ENCODE measurements around a stretch of chr2.

DNA sequence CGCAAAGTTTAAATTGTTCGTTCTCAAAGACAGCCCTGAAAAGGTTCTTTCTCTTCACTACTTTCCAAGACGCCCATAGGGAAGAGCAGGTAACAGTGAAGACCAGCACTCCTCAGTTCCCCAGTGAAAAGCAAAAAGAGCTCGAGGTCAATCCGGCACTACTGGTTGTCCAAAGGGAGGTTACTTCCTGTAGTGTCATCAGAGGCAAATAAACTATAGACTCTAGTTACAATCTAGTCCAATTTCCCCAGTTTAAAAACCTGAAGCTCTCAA is 1.8 kb downstream of the FAM110C start:
- PRO-cap, 2 experiments: no peak in any of the 2 experiments

DNA sequence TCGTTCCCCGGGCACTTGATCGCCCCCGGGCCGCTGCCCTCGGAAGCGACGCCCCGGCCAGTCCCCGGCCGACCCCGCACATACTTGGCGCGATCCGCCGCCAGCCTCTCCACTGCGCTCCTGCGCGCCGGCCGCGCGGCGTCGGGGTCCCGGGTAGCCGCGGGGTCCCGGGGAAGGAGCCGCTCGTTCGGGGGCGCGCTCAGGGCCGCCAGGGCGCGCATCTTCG is 227 bp downstream of the FAM110C start:
- PRO-cap, 2 experiments: no peak in any of the 2 experiments

DNA sequence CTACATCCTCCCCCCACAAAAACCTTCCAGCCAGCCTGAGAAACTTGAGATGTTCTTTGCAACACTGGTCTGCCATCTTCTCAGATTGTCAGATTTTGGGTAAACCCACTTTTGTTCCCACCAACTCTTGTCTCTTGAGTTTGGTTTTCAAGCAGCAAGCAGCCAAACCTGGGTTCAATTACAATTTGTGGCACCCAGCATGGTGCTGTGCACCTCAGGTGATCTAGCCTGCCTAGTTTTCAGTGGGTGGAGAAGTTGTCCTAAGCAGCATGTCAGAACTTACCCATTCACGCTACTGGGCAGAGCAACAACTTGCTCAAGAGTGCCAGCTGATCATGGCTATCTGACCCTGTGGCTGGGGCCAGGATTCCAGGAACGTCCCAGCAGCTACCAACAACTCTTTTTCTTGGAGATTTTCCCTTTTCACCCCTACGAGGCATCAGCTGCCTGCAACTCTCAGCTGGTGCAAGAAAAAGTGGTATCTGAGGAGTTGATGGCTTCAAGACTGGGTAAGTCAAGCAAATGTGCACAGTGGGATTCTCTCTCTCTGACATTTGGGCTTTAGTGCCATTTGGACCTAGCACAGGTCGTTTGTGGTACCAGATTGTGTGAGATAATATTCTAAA is 83.6 kb downstream of the SH3YL1 start:
- PRO-cap, 2 experiments: no peak in any of the 2 experiments

- PRO-cap, 2 experiments: no peak in any of the 2 experiments
These were observed 641 bp downstream of the ACP1 start for GRCh38 chr2:265024-266151.

DNA sequence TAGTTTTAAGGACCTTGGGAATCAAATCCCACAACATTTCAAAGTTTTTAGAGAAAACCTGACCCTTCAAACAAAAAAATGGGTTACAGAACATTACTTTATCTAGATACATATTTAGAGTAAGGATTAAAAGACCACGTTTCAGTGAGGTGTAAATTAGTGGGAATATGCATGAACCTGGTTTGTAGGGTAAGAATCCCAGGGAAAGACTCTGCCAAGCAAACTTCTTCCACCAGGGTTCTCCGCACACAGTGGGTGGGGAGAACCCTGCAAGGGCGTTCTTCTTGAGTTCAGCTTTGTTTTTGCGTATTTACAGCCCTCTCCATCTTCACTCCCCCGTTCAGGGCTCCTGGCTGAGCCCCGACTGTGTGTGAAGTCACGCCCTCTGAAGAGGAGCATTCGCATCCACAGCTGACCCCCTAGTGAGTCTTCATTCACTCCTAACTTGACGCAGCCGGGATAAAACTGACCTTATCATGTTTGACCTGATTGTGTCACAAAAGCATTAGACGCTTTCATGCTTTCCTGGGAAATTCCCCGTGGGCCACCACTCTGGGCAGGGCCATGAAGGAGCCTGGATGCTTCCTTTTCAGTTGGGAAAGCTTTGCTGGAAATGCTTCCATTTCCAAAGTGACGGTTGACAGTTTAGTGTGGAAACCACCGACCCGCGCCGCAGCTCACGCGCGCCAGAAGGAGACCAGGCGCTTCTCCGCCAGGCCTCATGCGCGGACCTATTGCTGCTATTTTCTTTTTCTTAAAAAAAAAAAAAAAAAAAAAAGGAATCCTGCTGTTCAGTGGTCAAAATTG is 995 bp downstream of the ALKAL2 start:
- PRO-cap, 2 experiments: no peak in any of the 2 experiments

DNA sequence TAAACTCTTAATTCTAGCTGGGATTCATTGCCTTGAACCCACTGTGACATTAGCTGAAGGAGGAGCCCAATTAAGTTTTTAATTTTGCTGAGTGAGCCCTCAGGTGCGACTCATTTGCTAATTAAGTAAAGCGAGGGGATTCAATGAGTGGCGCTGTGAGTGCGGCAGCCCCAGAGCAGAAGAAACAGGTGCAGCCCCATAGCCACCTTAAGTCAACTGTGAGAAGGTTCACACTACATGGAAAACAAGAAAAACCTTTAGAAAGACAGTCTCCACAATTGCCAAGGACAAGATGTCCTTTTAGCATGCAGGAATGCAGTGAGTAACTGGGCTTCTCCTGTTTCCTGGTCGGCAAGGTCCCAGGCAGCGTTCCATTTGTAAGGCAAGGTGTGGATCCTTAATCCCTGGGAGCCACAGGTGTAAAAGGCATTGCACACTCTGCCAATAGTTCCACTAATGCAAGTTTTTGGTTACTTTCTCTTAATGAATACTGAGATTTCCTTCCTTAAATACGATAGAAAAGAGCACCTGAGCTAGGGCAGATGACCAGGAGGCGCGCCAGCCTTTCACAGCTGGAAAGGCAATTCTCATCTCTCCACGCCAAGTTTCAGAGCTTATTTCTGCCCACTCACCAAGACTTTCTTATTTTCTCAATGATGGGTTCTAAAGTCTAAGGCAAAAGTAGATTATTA is 87.6 kb downstream of the TMEM18 start:
- PRO-cap, 2 experiments: no peak in any of the 2 experiments

DNA sequence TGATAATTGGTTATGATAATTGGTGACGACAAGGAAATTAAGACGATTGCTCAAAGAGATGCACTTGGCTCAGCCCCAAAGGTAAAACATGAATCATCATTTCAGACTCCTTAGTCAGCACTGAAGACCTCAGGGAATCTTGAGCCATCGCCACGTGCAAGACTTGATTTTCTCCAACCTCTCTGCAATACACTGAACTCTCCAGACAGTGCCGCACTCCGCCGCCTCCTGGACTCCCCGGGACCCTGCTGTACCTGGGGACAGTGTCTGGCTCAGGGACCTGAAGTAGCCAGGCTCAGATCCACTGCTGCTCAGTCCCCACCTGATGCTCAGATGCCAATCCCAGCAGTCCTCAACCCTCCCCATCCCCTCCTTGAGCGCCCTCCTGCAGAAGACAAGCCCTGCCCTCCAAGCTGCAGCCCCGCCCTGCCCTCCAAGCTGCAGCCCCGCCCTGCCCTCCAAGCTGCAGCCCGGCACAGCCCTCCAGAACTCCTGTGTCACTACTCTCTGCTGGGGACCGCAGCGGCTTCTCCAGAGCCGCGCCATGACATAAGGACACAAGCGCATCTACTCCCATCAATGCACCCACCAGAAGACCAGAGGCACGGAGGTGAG is 1.1 kb downstream of the TMEM18 start:
- PRO-cap, 2 experiments: no peak in any of the 2 experiments

- PRO-cap, 2 experiments: no peak in any of the 2 experiments
These were observed 17.9 kb upstream of the TMEM18 start for GRCh38 chr2:694949-695611.

DNA sequence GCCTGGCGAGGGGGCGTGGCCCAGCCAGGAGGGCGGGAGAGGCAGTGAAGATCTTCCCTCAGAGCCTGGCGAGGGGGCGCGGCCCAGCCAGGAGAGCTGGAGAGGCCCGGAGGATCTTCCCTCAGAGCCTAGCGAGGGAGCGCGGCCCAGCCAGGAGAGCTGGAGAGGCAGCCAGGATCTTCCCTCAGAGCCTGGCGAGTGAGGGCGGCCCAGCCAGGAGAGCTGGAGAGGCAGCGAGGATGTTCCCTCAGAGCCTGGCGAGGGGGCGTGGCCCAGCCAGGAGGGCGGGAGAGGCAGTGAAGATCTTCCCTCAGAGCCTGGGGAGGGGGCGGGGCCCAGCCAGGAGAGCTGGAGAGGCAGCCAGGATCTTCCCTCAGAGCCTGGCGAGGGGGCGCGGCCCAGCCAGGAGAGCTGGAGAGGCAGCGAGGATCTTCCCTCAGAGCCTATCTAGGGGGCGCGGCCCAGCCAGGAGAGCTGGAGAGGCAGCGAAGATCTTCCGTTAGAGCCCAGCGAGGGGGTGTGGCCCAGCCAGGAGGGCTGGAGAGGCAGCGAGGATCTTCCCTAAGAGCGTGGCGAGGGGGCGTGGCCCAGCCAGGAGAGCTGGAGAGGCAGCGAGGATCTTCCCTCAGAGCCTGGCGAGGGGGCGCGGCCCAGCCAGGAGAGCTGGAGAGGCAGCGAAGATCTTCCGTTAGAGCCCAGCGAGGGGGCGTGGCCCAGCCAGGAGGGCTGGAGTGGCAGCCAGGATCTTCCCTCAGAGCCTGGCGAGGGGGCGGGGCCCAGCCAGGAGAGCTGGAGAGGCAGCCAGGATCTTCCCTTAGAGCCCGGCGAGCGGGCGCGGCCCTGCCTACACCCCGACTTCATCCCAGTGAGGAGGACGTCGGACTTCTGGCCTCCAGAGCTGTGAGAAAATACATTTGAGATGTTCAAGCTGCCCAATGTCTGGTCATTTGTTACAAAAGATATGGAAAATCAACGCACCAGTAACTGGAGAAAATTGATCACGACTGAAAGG is 63.2 kb upstream of the TMEM18 start:
- PRO-cap, 2 experiments: peak in 1 of 2 experiments; most common plus-strand start position 124 of the sequence (in 1); most common minus-strand start position 130 of the sequence (in 1)

DNA sequence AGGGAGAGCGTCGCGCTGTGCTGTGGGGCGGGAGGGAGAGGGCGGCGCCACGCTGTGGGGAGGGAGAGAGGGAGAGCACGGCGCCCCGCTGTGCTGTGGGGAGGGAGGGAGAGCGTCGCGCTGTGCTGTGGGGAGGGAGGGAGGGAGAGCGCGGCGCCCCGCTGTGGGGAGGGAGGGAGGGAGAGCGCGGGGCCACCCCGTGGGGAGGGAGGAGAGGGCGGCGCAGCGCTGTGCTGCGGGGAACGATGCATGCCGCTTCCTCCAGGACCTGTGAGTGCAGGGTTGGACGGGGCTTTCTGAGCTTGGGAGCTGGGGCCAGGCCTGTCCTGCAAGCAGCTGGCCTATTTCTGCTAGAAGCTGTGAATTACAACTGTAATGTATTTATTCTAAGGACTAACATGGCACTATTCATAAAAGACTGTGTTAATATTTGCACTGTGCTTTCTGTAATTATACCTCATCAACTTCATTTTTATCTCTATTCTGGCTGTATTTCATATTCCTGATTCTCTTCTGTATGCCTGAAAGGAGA is 106.2 kb downstream of the SNTG2 start:
- PRO-cap, 2 experiments: no peak in any of the 2 experiments

DNA sequence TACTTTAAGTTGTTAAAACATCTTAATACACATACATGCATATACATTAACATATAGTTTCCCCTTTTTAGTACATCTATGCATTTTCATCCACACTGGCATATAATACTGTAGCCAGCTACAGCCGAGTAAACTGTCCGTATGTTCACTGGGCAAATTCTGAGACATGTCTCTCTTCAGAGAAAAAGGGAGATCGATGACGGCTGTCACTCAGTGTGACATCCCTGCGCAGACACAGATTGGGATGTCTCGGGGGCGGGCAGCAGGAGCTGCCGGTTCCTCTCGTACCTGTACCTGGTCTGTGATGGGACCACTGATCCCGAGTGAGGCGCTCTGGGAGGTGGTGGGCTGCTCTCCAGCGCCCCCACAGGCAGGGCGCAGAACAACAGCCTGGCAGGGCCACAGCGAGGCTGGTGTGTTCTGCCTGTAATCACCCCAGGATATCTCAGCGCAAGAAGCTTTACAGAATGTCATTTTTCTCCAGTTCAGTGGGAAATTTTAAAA is 189.6 kb downstream of the SNTG2 start:
- PRO-cap, 2 experiments: no peak in any of the 2 experiments

- PRO-cap, 2 experiments: peak in 2 of 2 experiments; most common plus-strand start chr2:1227516 (in 2); most common minus-strand start chr2:1227355 (in 1)
These were observed 186.0 kb upstream of the TPO start for GRCh38 chr2:1227293-1227624.

GRCh38 chr2:1518890-1519448 is 105.7 kb downstream of the TPO start:
- PRO-cap, 2 experiments: peak in 2 of 2 experiments; most common plus-strand start chr2:1519173 (in 2); most common minus-strand start chr2:1519033 (in 1)

DNA sequence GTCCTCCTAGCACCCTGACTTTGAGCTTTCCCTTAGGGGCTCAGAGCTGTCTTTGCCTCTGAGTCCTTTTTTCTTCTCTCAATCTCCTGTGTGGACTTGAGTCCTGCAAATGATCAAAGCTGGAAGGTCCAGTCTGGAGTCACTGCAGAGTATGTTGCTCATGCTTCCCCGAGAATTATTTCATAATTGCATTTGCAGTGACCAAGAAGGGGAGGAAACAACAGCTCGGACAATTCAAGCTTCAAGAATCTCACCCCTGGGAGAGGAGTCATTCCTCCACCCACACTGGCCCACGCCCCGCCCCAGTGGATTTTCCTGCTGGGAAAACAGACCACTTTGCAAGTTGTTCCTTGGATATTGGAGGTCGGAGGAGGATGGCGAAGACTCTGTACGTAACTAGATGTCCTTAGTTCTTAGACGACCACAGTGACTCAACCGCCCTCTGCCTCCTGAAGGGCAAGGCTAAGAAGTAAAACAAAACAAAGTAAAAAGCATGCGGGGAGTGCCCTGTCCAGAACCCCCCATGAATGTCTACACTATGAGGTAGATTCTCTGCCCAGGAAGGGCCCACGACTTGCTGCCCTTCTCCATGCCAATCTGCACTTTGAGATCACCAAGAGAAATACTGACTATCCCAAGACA is 159.4 kb downstream of the TPO start:
- PRO-cap, 2 experiments: peak in 2 of 2 experiments; most common plus-strand start position 341 of the sequence (in 2); most common minus-strand start position 153 of the sequence (in 1)

DNA sequence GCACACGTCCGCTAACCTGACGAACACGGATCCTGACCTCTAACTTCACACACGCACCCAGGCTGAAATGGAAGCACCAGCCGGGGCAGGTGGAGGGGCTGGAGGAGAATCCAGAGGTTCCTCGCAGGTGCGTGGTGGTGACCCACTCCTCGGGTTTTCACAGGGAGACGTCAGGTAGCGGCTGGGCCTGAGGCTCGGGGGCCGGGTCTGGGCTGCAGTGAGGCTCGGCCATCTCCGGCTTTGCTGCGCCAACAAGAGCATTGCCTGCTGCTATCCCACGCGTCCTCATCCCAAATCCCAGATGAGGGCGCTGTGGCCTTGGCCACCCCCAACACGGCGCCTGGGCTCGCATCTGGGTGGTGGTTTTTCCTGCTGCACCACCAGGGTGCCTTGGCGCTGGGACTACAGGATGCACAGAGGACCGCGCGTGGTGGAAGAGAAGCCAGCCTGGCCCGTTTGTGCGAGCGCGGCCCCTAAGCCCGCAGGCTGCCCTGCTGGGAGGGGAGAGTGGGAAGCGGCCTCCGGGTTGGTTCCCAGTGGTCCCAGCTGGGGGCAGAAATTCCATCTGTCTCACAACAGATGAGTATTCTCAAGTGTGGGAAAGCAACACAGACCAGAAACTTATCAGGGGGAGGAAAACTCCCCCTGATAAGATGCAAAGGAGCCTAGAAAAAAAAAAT is 152.4 kb downstream of the PXDN start:
- PRO-cap, 2 experiments: no peak in any of the 2 experiments

- PRO-cap, 2 experiments: no peak in any of the 2 experiments
These were observed 144.0 kb downstream of the PXDN start for GRCh38 chr2:1600299-1600669.

- PRO-cap, 2 experiments: no peak in any of the 2 experiments
These were observed 138.6 kb downstream of the PXDN start for GRCh38 chr2:1605624-1606226.

DNA sequence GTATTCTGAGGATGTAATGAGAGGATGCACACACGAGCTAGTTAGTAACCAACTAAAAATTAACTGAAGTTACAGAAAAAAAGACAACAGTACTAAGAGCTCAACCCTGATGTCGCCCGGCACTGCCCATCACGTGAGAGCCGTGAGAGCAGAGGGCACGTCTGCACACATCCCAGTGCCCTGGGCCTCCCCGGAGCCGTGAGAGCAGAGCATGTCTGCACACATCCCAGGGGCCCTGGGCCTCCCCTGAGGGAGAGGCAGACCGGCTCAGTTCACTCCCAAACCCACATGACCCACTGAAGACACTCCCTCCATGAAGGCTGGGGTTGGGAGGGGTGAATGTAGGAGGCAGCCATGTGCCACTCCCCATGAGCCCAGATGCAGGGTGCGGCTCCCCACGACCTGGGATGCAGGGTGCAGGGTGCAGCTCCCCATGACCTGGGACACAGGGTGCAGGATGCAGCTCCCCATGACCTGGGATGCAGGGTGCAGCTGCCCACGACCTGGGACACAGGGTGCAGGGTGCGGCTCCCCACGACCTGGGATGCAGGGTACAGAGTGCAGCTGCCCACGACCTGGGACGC is 39.3 kb downstream of the PXDN start:
- PRO-cap, 2 experiments: no peak in any of the 2 experiments

- PRO-cap, 2 experiments: no peak in any of the 2 experiments
These were observed 12.4 kb downstream of the PXDN start for GRCh38 chr2:1731596-1732719.

GRCh38 chr2:1990724-1991093 is 246.4 kb upstream of the PXDN start:
- PRO-cap, 2 experiments: no peak in any of the 2 experiments